Psoas muscle (tissue), 2 donors: ENCODE data around the genes LETM1 and SH3BP2.

DNA sequence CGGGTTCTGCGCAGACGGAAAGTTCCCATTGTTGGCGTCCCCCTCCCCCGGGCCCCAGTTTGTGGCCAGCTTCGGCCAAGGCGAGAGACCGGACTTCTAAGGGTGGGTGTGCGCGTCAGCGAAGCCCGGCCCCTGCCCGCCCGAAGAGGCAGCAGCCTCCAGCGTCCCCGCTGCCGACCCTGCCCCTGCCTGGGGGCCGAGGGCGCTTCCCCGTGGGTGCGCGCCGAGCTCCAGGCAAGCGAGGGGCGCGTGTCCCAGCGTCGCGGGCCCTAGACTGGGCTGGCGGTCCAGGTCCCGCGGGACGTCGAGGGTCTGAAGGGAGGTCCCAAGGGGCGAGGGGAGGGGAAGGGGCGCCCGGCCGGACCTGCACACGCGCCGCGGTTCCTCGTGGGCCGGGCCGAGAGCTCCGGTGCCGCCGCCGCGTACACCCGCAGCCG, 1.3 kb downstream of the FGFR3 start:
- PRO-cap, 2 experiments = no peak in any of the 2 experiments

DNA sequence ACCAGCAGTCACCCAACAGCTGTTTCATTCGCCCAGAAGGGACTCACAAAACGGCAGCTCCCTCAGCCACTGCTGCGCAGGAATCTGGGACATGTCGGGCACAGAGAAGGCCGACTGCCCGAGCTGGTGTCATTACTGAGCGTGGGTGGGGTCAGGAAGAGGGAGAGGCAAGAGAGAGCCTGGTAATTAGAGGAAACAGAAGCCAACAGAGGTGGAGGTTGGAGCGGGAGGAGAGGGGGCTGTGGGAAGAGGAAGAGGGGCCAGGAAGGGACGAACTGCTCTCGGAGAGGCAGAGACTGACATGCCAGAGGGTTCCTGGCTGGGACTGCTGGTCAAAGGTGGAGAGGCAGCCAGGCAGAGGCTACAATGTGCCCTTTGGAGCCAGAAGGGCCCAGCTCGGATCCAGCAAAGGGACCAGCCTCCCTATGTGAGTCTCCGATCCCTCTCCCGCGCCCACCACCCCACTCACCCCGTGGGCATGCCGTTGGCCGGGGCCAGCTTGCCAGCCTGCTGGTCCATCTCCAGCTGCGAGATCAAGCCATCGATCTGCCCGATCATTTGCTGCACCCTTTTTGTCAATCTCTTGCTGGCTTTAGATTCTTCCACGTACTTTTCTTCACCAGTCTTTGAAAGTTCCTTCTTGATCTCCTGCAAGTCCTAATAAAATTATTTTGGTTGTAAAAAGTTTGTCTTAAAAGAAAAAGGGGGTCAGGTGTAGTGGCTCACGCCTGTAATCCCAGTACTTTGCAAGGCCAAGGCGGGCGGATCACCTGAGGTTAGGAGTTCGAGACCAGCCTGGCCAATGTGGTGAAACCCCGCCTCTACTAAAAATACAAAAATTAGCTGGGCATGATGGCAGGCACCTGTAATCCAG, 23.4 kb downstream of the FGFR3 start:
- PRO-cap, 2 experiments = no peak in any of the 2 experiments

- PRO-cap, 2 experiments = peak in 2 of 2 experiments; most common plus-strand start chr4:1856399 (in 2); most common minus-strand start chr4:1856141 (in 2)
Observed at GRCh38 chr4:1855842-1856624, at the start of gene LETM1. TSS of gene LETM1 (minus strand) at chr4:1856156.

GRCh38 chr4:1917894-1918695, 46.9 kb downstream of the NSD2 start:
- PRO-cap, 2 experiments = no peak in any of the 2 experiments

GRCh38 chr4:2094776-2095182, 35.7 kb downstream of the NAT8L start:
- PRO-cap, 2 experiments = no peak in any of the 2 experiments

- PRO-cap, 2 experiments = no peak in any of the 2 experiments
Observed at GRCh38 chr4:2243768-2244301, 1.9 kb upstream of the HAUS3 start.

DNA sequence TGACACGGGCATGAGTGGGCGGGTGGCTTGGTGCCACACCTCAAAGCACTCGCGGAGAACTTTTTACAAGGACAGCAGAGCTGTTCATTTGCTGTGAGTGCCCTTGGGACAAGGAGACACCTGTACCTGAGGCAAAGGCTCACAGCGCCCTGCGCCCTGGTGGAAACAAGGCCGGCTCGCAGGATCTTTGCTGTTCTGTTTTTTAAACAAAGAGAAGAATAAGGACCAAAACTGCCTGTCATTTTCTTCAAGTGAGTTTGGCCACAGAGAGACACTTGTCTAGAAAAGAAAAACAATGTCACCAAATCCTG, 71.7 kb upstream of the MXD4 start:
- PRO-cap, 2 experiments = no peak in any of the 2 experiments

DNA sequence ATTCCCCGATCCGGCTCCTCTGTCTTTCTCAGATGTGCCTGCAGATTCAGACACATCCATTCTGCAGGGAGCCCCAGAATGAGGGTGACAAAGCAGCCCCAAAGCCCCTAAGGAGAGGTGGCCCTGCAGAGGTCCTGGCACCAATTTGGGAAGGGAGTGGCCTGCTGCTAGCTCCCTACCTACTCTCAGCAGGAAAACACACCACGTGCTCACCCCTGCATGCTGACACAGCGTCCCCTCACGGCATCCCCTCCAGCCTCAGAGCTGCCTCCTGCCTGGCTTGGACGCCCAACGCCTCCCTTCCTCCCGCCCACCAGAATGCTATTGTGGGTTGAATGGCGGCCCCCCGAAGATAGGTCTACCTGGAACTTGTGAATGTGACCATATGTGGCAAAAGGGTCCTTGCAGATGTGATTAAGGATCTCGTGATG, 28.8 kb downstream of the ZFYVE28 start:
- PRO-cap, 2 experiments = no peak in any of the 2 experiments

DNA sequence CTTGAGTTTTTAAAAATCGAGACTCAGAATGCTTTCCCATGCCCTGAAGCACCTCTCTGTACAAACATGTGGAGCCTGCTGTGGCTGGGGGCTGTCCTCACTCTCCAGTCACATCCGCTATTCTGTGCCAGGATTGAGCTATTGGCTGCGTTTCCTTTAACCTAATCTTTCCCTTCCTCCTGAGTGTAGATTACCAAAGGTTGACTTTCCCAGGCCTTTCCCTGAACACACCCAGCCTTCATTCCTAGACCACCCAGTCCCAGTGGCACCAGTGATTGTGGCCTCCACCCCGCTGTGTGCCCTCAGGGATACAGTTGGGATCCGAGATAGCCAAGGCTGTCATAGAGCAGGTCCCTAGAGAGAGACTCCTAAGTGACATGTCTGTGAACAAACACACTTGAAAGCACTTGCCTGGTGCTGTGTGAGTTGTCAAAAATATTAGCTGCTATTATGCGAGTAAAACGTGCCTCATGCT, 41.8 kb downstream of the TNIP2 start:
- PRO-cap, 2 experiments = no peak in any of the 2 experiments

DNA sequence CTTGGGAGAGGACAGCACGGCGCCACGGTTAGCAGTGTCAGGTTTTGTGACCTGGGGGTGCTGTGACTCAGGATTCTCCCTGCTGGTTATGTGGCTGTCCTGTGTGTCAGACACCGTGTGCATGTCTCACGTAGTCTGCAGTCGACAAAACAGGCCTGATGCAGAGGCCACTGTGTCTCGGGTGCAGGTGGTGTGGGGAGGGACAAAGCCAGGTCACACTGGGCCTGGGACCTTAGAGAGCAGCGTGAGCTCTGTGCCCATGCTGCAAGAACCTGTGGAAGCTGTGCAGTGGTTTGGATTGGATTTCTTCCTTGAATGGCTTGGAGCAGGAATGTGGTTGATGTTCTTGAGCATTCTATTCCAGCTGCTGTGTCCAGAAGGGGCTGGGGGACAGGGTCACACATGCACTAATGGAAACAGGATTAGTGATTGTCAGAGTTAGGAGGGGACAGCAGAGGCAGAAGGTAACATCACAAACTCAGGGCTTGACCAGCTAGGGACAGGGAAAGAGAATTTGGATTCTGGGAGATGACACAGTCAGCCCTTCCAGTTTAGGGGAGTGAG, 33.9 kb downstream of the TNIP2 start:
- PRO-cap, 2 experiments = no peak in any of the 2 experiments

- PRO-cap, 2 experiments = no peak in any of the 2 experiments
Observed at GRCh38 chr4:2741922-2742702, 14.0 kb downstream of the TNIP2 start.

DNA sequence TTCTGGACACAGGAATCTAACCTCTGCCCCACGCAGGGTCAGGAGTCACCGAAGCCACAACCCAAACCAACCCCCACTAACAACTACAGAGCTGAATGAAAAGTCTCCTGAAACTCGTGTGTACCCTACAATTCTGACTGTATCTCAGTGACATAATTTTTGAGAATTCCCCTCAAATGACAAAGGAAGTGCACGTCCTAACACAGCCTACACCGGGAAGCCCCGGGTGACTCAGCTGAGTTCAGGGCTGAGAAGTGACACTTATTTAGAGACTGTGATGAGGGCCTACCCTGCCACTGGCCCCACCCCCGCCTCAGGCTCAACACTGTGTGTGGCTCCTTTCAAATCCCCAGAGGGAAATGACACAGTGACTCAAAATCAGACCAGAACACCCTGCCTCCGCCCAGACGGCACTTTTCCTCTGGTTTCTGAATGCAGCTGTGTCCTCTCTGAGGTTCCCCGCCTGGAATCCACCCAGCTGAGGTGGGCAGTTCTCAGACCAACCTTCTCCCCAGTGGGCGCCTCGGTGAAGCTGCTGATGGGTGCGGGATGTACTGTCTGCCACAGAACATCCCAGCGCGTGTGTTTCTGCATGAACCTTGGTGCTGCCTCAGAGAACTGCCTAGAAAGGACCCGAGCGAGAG, 9.9 kb downstream of the TNIP2 start:
- PRO-cap, 2 experiments = peak in 1 of 2 experiments; most common plus-strand start position 413 of the sequence (in 1); most common minus-strand start position 233 of the sequence (in 1)

DNA sequence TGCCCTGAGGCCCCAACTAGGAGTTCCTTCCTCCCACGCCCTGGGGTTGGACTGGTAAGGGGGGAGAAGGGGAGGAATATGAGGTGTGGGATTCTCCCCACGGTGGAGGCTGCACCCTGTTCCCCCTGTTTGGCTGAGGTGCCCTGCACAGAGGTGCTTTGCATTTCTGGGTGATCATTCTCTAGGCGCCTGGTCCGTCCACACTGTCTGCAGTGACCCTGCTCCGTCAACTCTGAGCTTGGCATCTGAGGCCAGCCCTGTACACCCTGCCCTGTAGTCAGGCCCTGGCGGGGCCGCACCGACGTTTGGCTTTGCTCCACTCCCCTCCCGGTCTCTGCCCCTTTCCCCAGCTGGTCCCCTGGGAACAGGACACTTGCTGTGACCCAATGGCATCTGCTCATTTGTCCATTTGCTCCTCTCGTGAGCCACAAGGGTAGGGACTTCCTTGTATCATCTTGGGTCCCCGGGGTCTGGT, 2.4 kb upstream of the SH3BP2 start:
- PRO-cap, 2 experiments = no peak in any of the 2 experiments

- PRO-cap, 2 experiments = no peak in any of the 2 experiments
Observed at GRCh38 chr4:2791284-2791879, 1.5 kb upstream of the SH3BP2 start.

DNA sequence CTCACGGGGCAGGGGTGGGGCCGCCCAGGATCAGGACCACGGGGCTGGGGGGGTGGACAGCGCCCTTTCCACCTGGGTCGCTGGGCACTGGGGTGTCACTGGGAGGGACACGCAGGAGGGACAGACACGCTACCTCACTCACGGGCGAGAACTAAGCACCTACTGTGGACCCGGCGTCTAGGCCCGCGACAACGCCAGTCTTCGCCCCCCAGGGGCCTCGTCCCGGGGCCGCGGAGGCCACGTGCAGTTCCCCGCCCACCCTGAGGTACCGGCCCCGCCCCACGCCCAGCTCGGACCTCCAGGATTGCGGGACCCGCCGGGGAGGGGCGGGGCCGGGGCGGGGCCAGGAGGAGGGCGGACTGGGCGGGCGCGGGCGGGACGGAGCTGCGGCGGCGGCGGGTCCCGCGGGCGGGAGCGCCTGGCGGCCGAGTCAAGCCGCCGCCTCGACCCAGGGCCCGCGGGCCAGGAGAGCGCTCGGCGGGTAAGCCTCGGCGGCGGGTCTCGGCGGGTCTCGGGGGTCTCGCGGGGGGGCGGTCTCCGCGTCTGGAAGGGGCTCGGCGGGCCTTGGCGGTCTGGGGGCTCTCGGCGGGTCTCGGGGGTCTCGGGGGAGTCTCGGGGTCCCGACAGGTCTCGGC, at the start of gene SH3BP2:
SH3BP2 (plus strand) TSS at position 428 of the 635 bp plus-strand sequence.
- PRO-cap, 2 experiments = peak in 1 of 2 experiments; most common plus-strand start position 382 of the sequence (in 1)

- PRO-cap, 2 experiments = no peak in any of the 2 experiments
Observed at GRCh38 chr4:2829355-2829933, 14.2 kb upstream of the ADD1 start.

GRCh38 chr4:2830574-2830953, 13.1 kb upstream of the ADD1 start:
- PRO-cap, 2 experiments = no peak in any of the 2 experiments

DNA sequence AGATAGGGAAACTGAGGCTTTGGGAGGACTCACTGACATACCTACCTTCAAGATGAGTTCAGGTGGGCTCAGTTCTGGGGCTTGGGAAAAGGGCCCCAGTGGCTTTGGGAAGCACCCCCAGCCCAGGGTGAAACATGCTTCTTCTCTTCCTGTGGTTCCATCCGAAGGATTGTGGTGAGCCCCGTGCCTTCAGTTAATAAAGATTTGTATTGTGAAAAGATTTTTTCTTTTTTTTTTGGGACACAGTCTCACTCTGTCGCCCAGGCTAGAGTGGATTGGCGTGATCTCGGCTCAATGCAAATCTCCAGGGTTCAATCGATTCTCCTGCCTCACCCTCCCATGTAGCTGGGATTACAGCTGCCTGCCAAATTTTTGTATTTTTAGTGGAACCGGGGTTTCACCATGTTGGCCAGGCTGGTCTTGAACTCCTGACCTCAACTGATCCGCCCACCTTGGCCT, 6.8 kb upstream of the ADD1 start:
- PRO-cap, 2 experiments = no peak in any of the 2 experiments

DNA sequence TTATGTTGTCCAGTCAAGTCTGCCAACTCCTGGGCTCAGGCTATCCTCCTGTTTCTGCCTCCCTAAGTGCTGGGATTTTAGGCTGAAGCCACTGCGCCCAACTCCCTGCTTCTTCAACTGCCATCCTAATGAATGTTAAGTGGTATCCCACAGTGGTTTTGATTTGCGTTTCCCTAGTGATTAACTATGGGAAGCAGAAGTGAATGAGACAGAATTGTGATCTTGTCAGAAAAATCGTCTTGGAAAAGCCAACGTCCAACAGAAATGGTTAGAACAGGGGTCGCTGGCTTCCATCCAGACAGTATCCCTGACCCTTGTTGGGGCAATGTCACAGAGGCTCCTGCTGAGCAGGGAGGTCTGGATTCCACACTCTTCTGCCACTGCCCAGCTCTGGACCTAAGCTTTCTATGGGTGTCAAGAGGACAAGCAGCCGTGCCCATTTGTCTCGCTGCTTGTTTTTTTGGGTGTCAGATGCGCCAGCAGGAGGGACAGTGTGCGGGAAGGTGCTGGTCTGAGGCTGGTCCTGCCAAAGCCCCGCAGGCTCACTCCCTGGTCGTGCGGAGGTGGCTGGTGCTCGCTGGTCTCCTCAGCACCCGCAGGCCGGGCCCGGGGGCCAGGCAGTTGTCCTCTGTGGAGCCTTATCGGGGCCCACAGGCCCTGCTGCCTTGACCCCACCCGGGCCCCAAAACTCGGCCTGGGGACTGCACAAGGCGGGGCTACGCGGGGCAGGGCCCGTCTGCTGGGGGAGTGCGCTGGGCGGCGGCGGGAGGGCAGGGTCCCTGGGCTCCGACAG, 697 bp upstream of the ADD1 start:
- PRO-cap, 2 experiments = no peak in any of the 2 experiments

DNA sequence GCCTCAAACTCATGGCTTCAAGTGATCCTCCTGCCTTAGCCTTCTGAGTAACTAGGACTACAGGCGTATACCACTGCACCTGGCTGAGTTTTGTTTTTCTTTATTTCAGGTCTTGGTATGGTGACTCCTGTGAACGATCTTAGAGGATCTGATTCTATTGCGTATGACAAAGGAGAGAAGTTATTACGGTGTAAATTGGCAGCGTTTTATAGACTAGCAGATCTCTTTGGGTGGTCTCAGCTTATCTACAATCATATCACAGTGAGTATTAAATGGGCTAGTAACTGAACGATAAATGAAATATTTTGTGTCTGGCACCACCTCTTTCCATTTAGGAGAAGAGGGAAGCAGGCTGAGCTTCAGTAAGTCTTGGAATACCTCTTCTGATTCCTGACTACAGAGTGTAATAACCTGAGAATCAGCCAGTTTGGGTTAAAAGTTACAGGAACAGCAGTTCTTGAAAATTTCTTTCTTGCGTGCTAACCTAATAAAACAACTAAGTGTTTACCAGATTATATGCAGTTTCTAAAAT, 40.8 kb downstream of the ADD1 start:
- PRO-cap, 2 experiments = no peak in any of the 2 experiments